ENCODE measurements around the gene HLA-DRA.

DNA sequence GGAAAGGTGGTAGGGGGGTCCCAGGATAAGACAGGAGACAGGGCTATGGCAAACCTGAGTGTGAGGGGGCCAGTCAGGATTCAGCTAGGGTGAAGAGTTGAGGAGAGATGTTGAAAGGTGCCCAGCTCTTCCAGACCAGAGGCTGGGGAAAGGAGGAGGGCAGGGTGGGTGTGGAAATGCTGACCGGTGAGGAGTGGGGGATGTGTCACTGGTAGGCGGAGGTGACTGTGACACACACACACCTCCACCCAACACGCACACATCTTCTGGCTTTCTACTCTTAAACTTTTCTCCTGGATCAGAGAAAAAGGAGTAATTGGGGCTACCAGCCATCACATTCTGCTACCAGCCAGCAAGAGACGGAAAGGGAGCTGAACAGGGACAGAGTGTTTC is 2.9 kb downstream of the TNXB start:
- PRO-cap = no peak
- RAMPAGE, long total RNA, 4 experiments = no peak in any of the 4 experiments

GRCh38 chr6:32107917-32108783 is 988 bp downstream of the TNXB start:
- PRO-cap = unidirectional peak, plus-strand start at chr6:32108398
- RAMPAGE, long total RNA, 4 experiments = no peak in any of the 4 experiments

- PRO-cap = no peak
- RAMPAGE, long total RNA, 4 experiments = no peak in any of the 4 experiments
These were observed 7.9 kb upstream of the TNXB start for GRCh38 chr6:32116982-32117546.

DNA sequence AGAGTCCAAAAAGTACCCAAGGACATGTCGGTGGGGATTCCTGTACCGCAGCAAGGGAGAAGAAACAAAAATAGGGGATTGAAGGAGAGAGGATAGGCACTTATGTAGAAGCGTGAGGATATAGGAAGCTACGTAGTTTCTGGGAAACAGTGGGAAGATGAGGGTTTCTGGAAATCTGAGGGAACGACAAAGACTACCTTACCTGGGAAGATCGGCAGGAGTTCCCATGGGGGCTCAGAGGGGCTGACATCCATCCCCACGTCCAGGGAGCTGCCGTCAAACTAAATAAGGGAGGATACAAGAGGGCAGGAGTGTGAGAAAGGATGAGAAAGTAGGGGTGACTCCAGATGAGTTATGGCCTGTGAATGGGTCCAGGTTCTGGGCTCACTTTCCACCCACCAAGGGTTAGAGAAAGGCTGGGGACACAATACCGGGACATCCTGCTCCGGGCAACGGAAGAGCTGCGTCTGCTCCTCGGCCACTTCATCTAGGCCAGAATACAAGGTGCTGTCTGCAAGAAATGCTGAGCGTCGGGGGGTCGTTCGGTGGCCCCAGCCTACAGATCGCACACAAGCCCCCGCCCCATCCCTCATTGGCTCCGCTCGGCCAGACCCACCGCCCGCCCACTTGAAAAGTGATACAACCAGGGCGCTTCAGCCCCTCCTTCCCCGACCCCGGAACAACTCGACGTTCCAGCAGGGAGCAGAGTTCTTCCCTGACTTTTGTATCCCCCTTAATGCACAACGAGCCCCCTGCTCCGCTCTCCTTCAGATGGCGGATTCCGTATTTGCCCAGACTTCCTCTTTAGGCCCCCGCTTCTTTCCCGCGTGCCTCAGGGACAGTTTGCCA is 582 bp downstream of the ATF6B start:
- PRO-cap = no peak
- RAMPAGE, long total RNA, 4 experiments = start-site peak on the minus strand in 1 of 4 experiments, centred at position 505 of the sequence, 16 reads per replicate

GRCh38 chr6:32271400-32271716 is 47.5 kb upstream of the NOTCH4 start:
- PRO-cap = no peak
- RAMPAGE, long total RNA, 4 experiments = no peak in any of the 4 experiments

DNA sequence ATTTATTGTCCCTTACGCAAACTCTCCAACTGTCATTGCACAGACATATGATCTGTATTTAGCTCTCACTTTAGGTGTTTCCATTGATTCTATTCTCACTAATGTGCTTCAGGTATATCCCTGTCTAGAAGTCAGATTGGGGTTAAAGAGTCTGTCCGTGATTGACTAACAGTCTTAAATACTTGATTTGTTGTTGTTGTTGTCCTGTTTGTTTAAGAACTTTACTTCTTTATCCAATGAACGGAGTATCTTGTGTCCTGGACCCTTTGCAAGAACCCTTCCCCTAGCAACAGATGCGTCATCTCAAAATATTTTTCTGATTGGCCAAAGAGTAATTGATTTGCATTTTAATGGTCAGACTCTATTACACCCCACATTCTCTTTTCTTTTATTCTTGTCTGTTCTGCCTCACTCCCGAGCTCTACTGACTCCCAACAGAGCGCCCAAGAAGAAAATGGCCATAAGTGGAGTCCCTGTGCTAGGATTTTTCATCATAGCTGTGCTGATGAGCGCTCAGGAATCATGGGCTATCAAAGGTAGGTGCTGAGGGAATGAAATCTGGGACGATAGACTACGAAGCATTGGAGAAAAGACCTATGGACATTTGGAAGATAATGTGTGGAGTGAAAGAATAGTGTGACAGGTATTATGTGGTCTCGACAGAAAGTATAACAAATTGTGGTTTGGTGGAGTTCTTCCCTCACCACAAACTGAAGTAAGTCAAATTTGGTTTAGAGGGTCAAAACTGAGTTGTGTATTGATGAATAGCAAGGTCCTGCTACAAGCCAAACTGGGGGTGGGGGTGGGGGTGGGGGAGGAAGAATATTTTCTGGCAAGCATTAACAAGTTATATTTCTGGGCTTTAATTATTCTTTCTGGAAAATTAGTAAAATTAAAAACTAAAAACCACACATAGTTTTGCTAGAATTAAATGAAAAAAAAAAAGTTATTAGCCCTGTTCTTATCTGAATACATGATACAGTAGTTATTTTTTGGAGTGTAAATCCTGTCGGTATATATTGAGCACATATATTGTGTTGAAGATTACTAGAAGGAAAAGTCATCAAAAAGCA is at the start of gene HLA-DRA:
TSS of gene HLA-DRA (plus strand) at position 391 of the 1,073 bp plus-strand sequence.
- PRO-cap = no peak
- RAMPAGE, long total RNA, 4 experiments = start-site peak on the plus strand in 4 of 4 experiments, centred at positions 396 to 415 of the sequence, 56 to 440 reads per replicate

GRCh38 chr6:32472743-32473397 is 33.2 kb downstream of the HLA-DRA start:
- PRO-cap = no peak
- RAMPAGE, long total RNA, 4 experiments = no peak in any of the 4 experiments

DNA sequence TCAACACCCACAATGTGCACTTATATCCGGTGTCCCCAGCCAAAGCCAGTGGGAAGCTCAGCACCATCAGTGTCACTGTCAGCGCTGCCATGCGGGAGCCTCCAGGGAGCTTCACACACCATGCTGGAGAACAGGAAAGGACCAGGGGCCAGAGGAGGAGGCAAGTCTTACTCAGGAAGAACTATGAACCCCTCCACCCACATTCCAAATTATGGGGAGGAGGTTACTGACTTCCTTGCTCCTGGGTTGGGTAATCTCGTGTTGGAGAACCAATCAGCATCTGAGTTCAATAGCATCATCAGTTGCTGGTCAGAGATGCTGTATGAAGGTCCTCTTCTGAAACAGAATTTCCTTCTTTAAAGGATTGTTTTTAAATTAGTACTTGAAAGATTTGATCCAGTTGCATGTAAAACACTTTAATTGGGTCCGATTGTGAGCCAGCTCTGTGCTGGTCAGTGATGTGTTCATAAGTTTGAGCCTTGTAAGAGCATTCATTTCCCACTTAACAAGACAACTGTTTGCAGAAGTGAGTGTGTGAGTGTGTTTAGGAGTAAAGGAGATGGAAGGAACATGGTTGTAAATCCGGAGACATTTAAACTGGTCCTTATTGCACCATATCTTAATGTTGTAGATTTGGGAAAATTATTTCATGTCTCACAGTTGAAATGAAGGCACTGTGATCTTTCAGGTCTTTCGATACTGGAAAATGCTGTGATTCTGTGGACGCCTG is 33.9 kb downstream of the HLA-DRA start:
- PRO-cap = no peak
- RAMPAGE, long total RNA, 4 experiments = no peak in any of the 4 experiments

GRCh38 chr6:32622314-32623484 is 14.5 kb upstream of the HLA-DQA1 start:
- PRO-cap = no peak
- RAMPAGE, long total RNA, 4 experiments = no peak in any of the 4 experiments

DNA sequence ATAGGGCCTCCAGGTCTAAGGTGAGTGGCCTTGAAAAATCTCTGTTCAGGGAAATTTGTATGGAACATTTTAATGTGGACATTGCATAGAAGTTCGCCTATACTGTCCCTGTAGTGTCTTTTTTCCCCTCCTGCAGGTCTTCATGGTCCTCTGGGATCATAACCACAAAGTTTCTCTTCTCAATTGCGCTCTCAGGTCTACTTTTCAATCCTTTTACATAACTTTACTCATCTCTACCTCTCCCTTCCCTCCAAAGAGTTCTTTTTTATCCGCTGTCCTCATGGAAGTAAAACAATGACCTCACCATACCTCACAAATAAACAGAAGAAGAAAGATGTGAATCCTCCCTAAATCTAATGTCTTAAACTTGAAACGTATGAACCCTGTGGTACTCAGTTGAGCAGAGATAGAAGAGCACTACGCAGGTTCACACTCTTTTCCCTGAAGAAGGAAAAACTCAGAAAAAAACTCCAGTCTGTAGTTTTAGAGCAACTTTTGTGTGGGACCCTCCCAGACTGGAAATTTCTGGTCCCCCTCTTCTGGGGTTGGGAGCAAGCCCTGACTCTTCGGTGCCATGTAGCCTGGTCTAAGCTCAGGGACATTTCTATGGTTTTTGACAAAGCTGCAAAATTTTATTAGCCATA is 12.0 kb upstream of the HLA-DQA1 start:
- PRO-cap = no peak
- RAMPAGE, long total RNA, 4 experiments = no peak in any of the 4 experiments

DNA sequence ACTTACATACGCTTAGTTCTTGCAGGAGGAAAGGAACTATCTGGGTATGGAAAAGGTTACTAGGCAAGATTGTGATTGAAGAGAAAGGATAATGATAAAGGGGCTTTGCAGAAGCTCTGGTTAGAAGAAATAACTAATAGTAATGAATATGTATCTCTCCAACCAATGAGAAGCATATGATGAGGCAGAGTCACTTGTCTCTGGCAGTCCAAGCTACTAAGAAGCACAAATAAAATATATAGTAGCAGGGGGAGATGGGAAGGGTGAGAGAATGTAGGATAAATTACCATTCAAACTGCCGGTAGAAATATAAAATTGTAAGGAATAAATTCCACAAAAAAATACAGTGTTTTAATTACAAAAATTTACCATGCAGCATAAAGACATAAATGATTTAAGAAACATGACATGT is 23.8 kb upstream of the HLA-DQB1 start:
- PRO-cap = no peak
- RAMPAGE, long total RNA, 4 experiments = no peak in any of the 4 experiments

GRCh38 chr6:32826582-32827655 is 10.1 kb upstream of the HLA-DOB start:
- PRO-cap = no peak
- RAMPAGE, long total RNA, 4 experiments = no peak in any of the 4 experiments

GRCh38 chr6:32830130-32830802 is 8.3 kb downstream of the TAP2 start:
- PRO-cap = no peak
- RAMPAGE, long total RNA, 4 experiments = no peak in any of the 4 experiments

DNA sequence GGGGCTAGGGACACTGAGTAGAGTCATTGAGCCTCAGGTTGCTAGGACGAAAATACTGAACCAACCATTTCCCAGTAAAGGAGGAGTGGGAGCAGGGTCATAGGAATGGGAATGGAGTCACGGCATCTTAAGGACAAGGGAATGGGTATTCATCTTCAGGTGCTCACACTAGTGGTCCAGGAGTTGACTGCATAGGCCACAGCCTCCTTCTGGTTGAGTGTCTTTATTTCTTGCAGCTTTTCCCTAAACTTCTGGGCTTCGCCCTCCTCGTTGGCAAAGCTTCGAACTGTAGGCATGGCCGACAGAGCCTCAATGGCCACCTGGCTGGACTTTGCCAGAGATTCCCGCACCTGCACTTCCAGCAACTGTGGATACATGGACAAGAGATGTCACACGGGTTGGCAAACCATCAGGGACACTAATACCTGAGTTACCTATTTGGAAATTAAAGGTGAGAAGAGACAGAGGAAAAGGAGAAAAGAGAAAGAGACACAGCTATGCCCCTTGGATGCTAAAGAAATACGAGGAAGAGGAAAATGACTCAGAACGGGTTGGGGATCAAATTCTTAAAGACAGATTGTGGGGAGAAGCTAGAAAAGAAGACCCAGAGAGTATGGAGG is 3.2 kb downstream of the TAP1 start:
- PRO-cap = no peak
- RAMPAGE, long total RNA, 4 experiments = no peak in any of the 4 experiments

DNA sequence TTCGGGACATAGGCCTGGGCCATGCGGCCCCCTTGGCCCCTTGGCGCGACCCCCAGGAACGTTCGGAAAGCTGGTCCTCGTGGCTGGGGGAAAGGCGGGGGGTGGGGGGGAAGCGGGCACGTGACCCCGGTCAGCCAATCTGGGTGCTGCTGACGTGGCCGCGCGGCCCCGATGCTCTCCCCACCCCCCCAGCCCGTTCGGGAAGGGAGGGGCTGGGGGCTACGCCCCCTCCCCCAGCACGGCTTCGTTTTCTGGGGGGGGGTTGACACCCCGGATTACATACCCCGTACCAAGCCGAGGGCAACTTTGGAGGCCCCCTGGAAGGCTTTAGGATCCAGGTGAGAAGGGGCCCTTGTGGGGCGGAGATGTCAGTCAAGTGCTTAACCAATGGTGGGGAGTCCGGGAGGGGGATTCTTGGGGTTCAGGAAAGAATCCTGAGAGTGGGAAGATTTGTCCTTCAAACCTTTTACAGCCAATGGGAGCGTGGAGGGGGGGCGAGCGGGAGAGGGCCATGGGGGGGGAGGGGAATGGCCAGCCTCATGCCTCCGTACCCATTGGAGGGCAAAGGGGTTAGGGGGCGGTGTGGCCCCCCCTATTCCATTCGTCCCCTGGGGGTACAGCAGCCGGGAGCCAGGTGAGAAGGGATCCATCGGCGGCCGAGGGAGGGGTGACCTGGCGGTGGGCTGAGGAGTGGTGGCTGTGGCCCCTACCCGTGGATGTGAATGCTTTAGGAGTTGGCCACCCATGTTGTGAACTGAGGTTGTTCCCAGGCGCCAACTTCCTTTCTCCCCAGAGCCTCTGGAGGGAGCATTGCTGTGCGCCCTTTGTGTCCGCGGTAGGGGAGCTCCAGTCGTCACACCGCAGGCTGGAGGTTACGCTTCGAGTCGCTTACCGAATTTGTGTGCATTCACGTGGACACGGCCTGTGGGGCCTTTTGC is 594 bp downstream of the BRD2 start:
- PRO-cap = bidirectional peak, plus-strand start at position 196 of the sequence, minus-strand start at position 96 of the sequence; bidirectional peak, plus-strand start outside the sequence, minus-strand start at position 867 of the sequence
- RAMPAGE, long total RNA, 4 experiments = start-site peak on the plus strand in 1 of 4 experiments, centred at position 227 of the sequence, 10 reads per replicate

GRCh38 chr6:33028351-33028835 is 19.0 kb upstream of the HLA-DOA start:
- PRO-cap = no peak
- RAMPAGE, long total RNA, 4 experiments = no peak in any of the 4 experiments

GRCh38 chr6:33061934-33062365 is 13.8 kb upstream of the HLA-DPB1 start:
- PRO-cap = no peak
- RAMPAGE, long total RNA, 4 experiments = no peak in any of the 4 experiments

DNA sequence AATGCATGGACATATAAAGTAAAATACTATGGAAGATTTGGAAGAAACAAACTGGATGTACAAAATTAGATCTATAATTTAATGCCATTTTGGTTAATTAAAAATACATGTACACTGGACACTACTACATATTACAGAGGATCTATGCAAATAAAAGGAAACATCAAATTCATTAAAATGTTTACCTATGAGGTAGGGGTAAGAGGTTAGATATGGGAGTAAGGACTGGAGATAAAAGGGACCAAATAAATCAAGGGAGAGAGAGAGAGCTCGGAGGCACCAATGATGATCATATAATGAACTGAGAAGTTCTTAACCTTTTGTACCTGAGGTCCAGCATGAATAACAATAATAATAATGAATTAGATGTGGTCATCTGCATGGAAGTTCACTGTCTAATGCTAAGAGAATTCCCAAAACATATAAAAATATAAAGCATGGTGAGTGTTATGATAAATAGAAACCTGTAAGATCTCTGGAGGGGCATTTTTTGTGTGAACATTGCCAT is 8.1 kb upstream of the HLA-DPB1 start:
- PRO-cap = no peak
- RAMPAGE, long total RNA, 4 experiments = no peak in any of the 4 experiments

DNA sequence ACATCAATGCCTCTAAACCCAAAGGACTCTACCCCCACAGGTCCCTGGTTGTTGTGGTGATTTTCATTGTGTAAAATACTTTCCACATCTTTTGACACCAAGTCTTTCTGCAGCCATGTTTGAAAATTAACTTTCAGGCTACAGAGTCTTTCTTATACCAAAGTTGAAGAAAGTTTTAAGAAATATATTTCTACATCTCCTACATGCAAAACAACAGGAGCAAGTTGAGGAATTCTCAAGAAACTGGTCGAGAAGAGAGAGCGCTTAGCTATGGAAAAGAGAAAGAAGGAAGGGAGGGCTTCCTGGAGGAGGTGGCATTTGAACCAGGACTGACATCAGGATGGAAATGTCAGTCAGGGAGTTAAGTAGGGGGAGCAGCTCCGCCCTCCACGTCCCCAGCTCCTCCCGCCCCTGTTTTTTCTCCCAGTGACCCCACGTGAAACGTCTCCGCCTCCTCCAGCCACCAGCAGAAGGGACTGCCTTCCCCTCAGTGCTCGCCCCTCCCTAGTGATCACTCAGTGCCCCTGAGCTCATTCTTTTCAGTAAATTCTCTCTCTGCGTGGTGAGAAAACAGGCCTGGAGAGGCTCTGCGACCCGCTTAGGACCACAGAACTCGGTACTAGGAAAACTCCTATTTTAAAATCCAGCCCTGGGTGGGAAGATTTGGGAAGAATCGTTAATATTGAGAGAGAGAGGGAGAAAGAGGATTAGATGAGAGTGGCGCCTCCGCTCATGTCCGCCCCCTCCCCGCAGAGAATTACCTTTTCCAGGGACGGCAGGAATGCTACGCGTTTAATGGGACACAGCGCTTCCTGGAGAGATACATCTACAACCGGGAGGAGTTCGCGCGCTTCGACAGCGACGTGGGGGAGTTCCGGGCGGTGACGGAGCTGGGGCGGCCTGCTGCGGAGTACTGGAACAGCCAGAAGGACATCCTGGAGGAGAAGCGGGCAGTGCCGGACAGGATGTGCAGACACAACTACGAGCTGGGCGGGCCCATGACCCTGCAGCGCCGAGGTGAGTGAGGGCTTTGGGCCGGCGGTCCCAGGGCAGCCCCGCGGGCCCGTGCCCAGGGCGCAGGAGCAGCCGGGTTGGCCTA is 4.5 kb downstream of the HLA-DPB1 start:
- PRO-cap = no peak
- RAMPAGE, long total RNA, 4 experiments = start-site peak on the plus strand in 2 of 4 experiments, centred at positions 508 to 535 of the sequence, 22 to 23 reads per replicate; start-site peak on the minus strand in 1 of 4 experiments, centred at position 856 of the sequence, 40 reads per replicate

DNA sequence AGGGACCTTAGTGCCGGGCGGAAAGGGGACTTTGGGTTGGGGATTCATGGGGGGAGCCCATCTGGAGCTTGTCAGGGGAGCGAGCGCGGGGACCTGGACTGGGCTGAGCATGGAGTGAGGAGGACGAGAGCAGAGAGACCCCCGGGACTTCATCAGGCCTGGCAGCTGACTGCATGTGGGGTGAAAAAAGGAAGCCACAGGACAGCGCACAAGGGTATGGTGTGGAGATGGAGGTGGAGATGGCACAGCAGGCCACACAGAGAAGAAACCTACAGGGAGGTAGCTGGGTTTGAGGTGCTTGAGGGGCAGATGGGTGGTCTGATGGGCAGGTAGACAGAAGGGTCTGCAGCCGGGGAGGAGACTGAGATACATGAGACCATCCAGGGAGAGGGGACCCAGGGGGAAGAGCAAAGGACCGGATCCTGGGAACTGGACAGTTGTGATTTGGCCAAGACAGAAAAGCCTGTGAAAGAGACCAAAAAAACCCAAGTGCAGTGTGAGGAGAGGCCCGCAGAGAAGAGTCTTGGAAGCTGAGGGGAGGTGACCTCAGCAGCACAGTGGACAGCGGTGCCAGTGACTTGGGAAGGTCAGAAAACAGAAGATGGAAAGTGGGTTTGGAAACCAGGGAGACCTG is 5.3 kb downstream of the HLA-DPB1 start:
- PRO-cap = no peak
- RAMPAGE, long total RNA, 4 experiments = no peak in any of the 4 experiments

Data from sigmoid colon (tissue), 4 donors.